Measurements from ENCODE around the genes ZBTB49 and MSX1.

DNA sequence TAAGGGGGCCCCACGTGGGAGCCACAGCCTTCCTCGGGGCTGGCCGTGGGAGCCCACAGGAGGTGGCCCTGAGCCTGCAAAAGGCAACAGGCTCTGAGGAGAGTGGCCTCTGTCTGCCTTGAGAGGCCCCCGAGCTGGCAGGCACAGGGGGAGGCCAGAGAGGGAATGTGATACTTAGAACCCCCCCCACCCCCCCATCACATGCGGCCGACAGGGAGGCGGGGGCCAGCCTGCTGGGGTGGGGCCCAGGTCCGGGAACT lies 19.6 kb downstream of the SH3BP2 start:
- PRO-cap, 7 experiments: no peak in any of the 7 experiments
- RAMPAGE, long total RNA, 2 experiments: no peak in any of the 2 experiments

DNA sequence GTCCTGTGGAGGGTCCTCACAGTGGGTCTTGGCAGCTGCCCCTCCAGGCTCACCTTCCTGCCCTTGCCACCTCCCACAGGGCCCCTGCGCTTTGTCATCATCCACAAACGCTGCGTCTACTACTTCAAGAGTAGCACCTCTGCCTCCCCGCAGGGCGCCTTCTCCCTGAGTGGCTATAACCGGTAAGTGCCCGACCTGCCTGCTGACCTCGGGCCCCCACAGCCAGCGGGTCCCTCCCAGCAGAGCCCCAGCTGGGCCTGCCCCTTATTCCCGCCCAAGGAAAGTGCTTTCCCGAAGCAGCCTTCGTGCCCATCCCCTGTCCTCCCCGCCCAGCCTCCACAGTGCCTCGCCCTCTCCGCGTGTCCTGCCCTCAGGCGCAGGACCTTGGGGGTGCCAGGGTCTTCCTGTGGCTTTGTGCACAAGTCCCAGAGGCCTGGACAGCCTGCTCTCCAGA lies 20.8 kb upstream of the ADD1 start:
- PRO-cap, 7 experiments: no peak in any of the 7 experiments
- RAMPAGE, long total RNA, 2 experiments: no peak in any of the 2 experiments

DNA sequence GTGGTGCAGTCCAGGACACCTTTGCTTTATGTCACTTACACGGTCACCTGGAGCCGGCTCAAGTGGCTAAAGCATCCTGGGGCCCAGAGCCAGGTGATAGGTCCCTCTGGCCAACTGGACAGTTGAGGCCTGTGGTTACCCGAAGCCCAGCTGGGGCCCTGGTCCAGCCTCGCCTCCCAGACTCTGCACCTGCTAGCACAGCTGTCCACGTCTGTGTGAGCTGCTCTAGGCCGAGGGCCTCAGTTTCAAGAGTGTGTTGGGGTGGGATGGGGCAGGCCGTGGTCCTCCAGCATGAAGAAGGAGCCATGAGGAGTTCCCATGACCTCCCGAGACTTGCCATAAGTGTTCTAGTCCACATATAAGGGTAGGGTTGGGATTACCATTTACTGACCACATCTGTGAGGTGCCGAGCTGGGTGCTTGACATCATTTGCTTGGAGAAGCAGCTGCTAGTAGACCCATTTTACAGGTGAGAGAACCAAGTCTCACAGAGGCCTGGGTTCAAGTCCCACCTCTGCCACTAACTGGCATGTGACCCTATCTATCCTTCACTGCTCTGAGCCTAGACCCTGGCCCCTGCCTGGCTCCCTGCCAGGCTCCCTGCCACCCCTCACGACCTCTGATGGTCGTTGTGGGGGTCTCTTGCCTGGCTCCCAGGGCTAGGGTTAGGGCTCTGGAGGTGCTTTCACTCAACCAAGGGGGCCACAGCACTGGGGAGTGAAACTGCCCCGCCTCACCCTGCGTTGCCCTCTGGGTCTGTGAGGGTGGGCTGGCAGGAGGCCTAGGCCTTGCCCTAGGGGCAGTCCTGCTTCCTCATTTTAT lies 7.4 kb upstream of the ADD1 start:
- PRO-cap, 7 experiments: no peak in any of the 7 experiments
- RAMPAGE, long total RNA, 2 experiments: no peak in any of the 2 experiments

- PRO-cap, 7 experiments: no peak in any of the 7 experiments
- RAMPAGE, long total RNA, 2 experiments: no peak in any of the 2 experiments
These were observed 1.4 kb downstream of the MFSD10 start for GRCh38 chr4:2933247-2933636.

GRCh38 chr4:2953277-2954135 lies 9.7 kb downstream of the NOP14 start:
- PRO-cap, 7 experiments: no peak in any of the 7 experiments
- RAMPAGE, long total RNA, 2 experiments: no peak in any of the 2 experiments

DNA sequence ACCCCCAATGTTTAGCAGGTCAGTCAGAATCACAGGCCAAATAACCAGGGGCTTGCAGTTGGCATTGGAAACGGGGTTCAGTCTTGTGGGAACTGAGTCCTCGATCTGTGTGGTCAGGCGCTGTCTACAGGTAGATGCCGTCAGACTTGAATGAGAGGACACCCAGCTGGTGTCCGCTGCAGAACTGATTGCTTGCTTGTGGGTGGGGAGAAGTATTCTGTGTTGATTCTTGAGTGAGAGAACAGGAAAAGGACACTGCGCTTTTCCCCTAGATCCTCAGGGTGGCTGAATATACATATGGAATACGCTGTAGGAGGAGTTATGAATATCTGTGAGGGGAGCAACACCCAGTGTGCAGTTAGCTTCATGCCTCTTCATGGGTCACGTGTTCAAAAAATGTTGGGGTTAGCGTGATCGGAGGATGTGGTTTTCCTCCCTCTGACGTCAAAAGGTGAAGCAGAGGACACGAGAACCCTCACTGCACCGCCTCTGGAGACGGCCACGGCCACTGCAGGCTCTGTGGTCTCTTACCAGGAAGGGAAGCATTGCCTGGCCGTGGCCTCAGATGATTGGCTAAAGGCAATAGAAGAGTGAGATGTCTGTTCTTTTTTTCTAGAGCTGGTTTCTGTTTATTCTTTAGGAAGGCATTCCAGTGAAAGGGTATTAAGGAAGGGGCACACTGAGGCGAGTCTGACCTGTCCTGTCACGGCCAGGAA lies 29.1 kb upstream of the HTT start:
- PRO-cap, 7 experiments: peak in 1 of 7 experiments; most common plus-strand start position 652 of the sequence (in 1)
- RAMPAGE, long total RNA, 2 experiments: no peak in any of the 2 experiments

DNA sequence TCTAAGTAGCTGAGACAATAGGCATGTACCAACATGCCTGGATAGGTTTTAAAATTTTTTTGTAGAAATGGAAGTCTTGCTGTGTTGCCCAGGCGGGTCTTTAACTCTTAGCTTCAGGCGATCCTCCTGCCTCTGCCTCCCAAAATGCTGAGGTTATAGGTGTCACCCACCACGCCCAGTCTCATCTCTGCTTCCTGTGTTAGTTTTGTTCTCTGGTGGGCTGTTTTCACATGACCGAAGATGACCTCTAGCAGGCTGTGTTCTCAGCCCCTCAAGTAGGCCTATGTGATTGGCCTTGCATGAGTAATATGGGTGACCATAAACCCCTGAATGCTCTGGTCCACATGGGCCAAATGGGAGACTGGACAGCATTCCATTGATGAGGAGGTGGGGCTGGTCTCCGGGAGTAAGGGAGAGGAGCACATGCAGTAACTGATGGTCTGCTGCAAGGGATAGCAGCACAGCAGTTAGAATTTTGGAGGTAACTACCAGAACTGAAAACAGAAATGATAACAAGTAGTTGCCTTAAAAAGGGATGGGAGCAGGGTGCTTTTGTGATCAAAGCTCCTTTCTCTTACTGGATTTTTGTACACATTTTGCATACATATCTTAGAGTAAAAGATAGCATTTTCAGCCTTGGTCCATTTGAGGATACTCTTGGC lies 56.6 kb upstream of the MSANTD1 start:
- PRO-cap, 7 experiments: no peak in any of the 7 experiments
- RAMPAGE, long total RNA, 2 experiments: no peak in any of the 2 experiments

DNA sequence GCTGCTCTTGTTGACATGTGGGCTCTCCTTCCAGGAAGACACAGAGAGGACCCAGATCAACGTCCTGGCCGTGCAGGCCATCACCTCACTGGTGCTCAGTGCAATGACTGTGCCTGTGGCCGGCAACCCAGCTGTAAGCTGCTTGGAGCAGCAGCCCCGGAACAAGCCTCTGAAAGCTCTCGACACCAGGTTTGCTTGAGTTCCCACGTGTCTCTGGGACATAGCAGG lies 25.7 kb upstream of the MSANTD1 start:
- PRO-cap, 7 experiments: no peak in any of the 7 experiments
- RAMPAGE, long total RNA, 2 experiments: no peak in any of the 2 experiments

GRCh38 chr4:3285292-3286194 lies 7.3 kb upstream of the RGS12 start:
- PRO-cap, 7 experiments: no peak in any of the 7 experiments
- RAMPAGE, long total RNA, 2 experiments: no peak in any of the 2 experiments

DNA sequence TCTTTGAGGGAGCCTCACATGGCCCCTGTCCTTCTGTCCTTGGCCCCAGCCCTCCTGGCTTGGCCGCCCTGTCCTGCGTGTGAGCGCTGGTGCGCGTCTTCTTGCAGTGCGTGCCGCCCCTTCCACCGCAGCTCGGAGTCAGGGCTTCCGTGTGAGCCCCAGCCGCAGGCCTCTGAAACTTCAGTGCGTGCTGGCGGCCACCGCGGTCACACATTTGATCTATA lies 30.1 kb upstream of the HGFAC start:
- PRO-cap, 7 experiments: no peak in any of the 7 experiments
- RAMPAGE, long total RNA, 2 experiments: no peak in any of the 2 experiments

DNA sequence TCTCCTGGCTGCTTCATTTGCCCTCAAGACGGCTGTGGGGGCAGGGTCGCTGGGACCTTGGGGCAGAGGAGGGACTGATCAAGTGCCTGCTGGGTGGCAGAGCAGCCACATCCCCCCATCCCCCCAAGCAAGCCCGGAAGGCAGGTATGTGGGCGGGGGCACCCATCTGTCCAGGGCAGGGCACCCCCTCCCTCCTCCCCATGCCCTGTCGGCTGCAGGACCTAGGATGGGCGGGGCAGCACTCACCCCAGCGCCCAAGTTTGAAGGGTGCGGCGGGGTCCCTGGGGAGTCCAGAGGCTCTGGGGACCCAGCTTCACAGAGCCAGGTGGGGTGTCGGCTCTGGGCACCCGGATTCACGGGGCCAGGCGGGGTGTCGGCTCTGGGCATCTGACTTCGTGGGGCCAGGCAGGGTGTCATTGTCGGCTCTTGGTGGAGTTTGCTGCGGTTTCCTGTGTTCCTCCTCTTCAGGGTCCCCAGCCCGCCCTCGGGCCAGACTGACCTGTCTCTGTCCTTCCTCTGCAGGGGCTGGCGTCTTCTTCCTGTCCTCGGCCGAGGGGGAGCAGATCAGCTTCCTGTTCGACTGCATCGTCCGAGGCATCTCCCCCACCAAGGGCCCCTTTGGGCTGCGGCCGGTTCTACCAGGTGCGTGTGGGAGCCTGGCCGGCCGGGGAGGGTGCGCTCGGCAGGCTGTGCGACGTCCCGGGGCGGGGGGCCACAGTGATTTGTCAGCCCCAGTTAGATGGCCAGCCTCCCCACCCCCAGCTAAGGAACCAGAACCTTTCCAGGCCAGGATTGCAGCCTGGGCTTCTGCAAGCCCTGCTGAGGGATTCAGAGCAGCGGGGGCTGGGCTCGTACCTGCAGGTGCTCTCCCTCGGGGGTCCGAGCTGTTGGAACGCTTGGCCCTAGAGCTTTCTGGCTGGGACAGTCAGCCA lies 22.2 kb downstream of the DOK7 start:
- PRO-cap, 7 experiments: no peak in any of the 7 experiments
- RAMPAGE, long total RNA, 2 experiments: no peak in any of the 2 experiments

DNA sequence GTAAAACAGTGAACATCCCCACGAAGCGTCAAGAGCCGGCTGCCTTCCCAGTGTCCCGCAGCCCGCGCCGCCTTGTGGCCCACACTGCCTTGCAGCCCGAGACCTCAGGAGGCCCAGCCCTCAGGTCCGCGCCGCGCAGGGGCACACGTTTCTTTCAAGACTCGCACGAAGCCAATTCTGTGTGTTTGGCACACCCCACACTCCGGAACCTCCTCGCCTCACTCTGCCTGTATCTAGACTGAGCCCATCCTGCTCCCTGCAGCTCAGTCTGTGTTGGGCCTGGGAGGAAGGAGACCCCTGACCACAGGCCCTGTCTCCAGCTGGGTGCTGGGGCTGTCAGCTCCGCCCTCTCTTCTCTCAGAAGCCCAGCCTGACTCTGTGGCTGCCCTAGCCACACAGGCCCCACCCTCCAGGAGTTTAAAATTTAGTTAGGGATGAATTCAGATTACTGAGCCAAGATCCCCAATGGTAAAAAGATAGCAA lies 5.7 kb downstream of the LRPAP1 start:
- PRO-cap, 7 experiments: no peak in any of the 7 experiments
- RAMPAGE, long total RNA, 2 experiments: no peak in any of the 2 experiments

- PRO-cap, 7 experiments: no peak in any of the 7 experiments
- RAMPAGE, long total RNA, 2 experiments: no peak in any of the 2 experiments
These were observed 44.2 kb upstream of the LRPAP1 start for GRCh38 chr4:3576351-3576959.

GRCh38 chr4:4269018-4269959 lies 20.7 kb downstream of the LYAR start:
- PRO-cap, 7 experiments: no peak in any of the 7 experiments
- RAMPAGE, long total RNA, 2 experiments: start-site peak on the minus strand in 1 of 2 experiments, at chr4:4269595-4269642 at its widest, 28 reads per replicate

- PRO-cap, 7 experiments: peak in 7 of 7 experiments; most common plus-strand start chr4:4290238 (in 5); most common minus-strand start chr4:4290146 (in 5)
- RAMPAGE, long total RNA, 2 experiments: start-site peak on the plus strand in 2 of 2 experiments, at chr4:4290254-4290277 at its widest, 19 to 34 reads per replicate; start-site peak on the minus strand in 2 of 2 experiments, at chr4:4290125-4290143 at its widest, 23 to 80 reads per replicate
These were observed at the start of gene ZBTB49 for GRCh38 chr4:4289970-4291119. Gene ZBTB49 (plus strand): TSS chr4:4290251.

GRCh38 chr4:4389588-4389834 lies 2.6 kb downstream of the NSG1 start:
- PRO-cap, 7 experiments: peak in 1 of 7 experiments; most common plus-strand start chr4:4389764 (in 1)
- RAMPAGE, long total RNA, 2 experiments: no peak in any of the 2 experiments

- PRO-cap, 7 experiments: no peak in any of the 7 experiments
- RAMPAGE, long total RNA, 2 experiments: no peak in any of the 2 experiments
These were observed 9.2 kb downstream of the NSG1 start for GRCh38 chr4:4395762-4396871.

DNA sequence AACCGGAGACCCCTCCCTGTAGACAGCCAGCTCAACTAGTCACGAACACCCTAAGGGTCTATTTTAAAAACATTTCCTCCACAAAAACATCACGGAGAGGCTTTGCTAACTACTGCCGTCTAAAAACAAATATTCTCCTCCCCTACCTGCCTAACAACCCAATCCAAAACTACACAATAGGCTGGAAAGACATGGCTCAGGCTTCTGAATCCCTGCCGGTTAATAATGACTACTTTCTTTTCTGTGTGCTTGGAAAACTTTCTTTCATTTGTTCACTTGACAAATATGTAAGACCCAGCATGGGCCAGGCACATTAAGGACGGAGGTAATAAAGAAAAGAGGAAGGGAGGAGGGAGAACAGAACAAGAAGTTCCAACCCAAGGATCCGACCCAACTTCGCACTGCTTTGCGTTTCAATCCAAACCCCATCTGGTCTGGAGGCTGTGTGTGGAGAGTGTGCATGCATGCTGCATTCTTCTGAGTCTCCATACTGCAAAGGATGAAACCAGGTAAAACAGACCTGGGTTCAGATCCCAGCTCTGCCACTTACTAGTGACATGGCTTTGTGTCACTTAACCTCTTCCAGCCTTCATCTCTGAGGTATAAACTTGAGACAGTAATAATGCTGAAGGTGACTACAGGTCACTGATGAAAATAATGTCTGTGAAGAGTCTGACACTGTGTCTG lies 57.1 kb downstream of the STX18 start:
- PRO-cap, 7 experiments: no peak in any of the 7 experiments
- RAMPAGE, long total RNA, 2 experiments: no peak in any of the 2 experiments

GRCh38 chr4:4859127-4859815 lies at the start of gene MSX1:
Gene MSX1 (plus strand): TSS chr4:4859665.
- PRO-cap, 7 experiments: peak in 7 of 7 experiments; most common plus-strand start chr4:4859665 (in 7); most common minus-strand start chr4:4859508 (in 4)
- RAMPAGE, long total RNA, 2 experiments: no peak in any of the 2 experiments

DNA sequence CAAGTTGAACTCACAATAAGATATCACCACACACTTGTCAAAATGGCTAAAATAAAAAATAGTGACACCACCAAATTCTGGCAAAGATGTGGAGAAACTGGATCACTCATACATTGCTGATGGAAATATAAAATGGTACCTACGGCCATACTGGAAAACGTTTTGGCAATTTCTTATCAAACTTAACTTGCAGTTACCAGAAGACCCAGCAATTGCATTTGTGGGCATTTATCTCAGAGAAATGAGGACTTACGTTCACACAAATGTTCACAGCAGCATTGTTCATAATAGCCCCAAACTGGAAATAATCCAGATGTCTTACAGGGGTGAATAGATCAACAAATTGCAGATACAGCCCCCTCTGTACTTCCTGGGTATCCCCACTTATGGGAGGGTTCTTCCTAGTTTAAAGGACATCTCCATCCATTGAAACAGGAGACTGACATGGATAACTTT lies 29.9 kb downstream of the EVC start:
- PRO-cap, 7 experiments: no peak in any of the 7 experiments
- RAMPAGE, long total RNA, 2 experiments: no peak in any of the 2 experiments